Melanocyte of skin (primary cell): Measurements from ENCODE around the gene LCAT.

GRCh38 chr16:67934590-67935079 lies 2.0 kb downstream of the PSMB10 start:
- CAGE, long polyA plus RNA, 2 experiments: no peak in any of the 2 experiments

- CAGE, long polyA plus RNA, 2 experiments: no peak in any of the 2 experiments
Measured at GRCh38 chr16:67943931-67944843, at the start of gene LCAT. Gene LCAT (minus strand): TSS chr16:67944120.

GRCh38 chr16:68251700-68252245 lies 6.6 kb downstream of the PLA2G15 start:
- CAGE, long polyA plus RNA, 2 experiments: no peak in any of the 2 experiments

DNA sequence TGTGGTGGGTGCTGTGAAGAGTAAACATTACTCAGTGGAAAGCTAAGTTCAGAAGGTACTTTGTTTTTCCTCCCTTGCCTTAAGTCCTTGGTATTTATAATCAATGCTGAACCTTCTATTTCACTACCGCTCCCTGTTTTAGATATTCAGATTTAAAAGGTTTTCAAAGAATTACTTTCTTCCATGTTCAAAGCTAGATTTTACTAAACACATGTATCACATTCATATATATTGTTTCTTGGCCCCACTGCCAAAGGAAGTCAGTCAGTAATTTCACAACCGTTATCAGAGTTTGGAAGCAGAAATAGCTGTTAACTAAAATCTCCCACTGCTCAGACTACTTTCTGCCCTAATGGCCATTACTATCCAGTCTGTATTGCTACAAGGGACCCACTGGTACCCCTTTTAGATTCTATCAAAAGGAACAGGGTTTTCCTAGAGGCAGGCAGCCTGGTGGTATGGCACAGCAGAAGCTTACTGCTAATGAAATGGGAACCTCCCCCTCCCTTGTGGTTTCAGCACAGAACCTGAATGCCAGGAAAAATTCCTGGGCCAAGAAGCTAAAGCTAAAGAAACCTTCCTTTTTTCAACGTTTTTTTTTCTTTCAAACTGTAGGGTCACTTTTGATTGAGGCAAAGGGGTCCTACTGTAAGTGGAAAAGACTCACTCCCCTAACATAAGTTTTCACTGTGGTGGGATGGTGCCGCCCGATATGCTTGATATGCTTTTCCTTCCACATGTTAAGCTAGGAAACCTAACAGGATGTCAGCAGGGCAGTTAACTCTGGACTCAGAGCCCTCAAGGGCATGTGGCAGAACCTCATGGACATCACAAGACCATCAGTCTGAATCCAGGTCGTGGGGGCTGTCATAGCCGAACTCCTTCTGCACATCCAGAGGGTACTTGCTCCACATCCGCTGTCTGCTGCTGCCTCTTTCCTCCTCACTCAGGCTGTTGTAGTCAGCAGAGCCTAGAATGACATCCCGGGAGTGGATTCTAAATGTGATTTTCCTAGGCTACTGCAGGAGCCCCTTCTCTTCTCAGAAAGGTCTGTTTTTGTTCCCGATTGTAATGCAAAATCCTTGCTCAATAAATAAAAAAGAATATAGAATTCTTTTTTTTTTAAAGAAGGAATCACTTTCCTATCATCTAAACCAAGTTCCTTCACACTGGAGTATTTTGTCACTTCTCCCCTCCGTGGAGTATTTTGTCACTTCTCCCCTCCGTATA lies 9.9 kb downstream of the SLC7A6OS start:
- CAGE, long polyA plus RNA, 2 experiments: no peak in any of the 2 experiments

DNA sequence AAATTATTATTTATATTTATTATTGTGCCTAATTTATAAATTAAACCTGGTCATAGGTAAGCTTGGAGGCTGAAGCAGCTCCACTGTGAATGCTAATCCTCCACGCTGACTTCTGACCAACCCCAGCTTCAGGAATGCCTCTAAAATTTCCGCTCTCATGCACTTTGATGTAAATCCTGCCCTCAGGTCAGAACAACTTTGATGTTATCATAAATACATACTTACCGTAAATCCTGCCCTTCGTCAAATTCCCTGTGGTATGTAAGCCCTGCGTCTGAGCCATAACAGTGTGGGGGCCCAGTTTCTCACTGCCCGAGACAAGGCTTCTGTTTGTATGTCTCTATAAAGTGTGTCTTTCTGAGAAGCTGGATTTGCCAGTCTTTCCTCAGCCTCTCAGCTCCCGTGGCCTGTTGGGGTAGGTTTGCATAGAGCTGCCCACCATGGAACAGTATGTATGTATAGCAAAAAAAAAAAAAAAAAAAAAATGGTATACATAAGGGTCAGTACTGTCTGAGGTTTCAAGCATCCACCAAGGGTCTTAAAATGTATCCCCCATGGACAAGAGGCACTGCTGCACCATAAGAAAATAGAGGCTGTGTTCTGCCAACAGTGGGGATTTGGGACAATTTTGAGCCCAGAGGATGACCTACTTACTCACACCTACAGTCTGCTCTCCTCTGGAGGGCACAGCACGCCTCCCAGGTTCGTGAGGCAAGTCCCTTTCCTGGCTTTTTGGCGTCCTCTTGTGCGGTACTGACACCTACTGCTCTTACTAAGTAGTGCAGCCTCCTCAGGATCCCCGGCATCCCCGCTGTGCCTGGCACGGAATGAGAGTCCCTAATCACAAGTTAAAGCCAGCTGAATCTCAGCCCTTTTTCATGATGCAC lies 17.5 kb downstream of the PRMT7 start:
- CAGE, long polyA plus RNA, 2 experiments: no peak in any of the 2 experiments

- CAGE, long polyA plus RNA, 2 experiments: no peak in any of the 2 experiments
Measured at GRCh38 chr16:68345226-68345763, 34.5 kb downstream of the PRMT7 start.

DNA sequence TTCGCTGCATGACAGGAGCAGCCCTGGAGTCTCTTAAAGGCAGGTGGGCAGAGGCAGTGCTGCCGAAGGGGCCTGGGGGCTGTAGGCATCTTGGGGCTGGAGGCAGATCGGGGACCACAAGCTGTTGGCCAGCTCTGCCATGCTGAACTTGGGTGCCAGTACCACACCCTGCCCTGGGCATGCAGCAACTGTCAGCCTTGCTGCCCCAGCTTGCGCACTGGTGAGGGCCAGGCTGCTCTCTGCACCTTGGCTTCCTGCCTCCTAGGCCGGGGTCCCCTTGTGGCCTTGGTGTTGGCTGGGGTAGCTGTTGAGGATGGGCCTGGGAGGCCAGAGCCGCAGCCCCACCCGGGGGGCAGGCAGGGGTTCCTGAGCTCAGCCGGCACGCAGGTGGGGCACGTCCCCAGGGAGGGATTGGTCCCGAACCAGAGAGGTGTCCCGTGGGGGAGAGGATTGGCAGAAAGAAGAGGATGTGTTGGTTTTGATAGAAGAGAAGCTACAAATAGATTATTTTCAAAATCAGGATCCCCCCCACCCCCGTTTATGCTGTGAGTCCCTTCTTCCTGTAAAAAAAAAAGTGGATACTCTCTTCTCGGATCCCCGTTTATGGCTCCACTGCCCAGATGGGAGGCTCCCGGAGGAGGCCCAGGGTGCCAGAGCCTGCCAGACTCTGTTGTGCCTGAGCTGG lies 49.1 kb downstream of the PRMT7 start:
- CAGE, long polyA plus RNA, 2 experiments: no peak in any of the 2 experiments

DNA sequence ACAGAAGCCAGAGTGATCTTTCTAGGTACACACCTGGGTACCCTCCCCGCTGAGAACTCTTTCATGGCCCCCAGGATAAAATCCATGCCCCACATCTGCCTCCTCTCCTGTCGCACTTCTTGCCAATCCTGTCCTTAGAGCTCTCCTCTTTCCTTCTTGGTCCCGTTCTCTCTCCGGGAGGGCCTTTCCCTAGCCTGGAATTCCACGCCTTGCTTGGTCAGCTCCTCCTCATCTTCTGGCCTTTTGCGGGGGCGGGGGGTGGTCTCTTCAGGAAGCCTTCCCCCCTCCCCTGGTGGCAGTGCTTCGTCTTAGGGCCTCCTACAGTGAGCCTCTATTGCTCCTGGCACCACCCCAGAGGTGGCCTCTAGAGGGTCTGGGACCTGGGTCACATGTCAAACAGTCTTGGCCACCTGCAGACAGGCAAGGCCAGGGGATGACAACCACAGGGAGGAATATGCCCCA lies 50.8 kb downstream of the SMPD3 start:
- CAGE, long polyA plus RNA, 2 experiments: no peak in any of the 2 experiments

- CAGE, long polyA plus RNA, 2 experiments: no peak in any of the 2 experiments
Measured at GRCh38 chr16:68509953-68510597, 29.0 kb upstream of the ZFP90 start.

- CAGE, long polyA plus RNA, 2 experiments: no peak in any of the 2 experiments
Measured at GRCh38 chr16:68529897-68530831, 8.9 kb upstream of the ZFP90 start.

- CAGE, long polyA plus RNA, 2 experiments: no peak in any of the 2 experiments
Measured at GRCh38 chr16:68540053-68540317, 894 bp downstream of the ZFP90 start.

- CAGE, long polyA plus RNA, 2 experiments: no peak in any of the 2 experiments
Measured at GRCh38 chr16:68779885-68780294, 42.8 kb downstream of the CDH1 start.

DNA sequence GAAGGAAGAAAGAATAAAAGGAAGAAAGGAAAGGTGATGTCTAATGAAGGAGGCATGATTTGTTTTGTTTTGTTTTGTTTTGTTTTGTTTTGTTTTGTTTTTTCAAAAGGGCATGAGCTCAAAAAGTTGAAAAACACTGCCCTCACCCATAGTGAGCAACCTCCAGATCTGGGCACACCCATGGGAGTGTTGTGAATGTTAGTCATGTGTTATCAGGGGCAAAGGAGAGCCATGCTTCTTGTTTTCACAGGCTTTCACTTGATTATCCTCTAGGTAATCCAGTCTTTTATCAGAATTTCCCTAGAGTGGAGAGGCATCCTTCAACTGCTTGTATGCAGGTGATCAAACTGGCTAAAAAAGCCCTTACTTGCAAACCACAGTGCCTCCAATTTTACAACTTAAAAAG lies 80.4 kb downstream of the TANGO6 start:
- CAGE, long polyA plus RNA, 2 experiments: no peak in any of the 2 experiments

- CAGE, long polyA plus RNA, 2 experiments: no peak in any of the 2 experiments
Measured at GRCh38 chr16:68971963-68972531, 128.7 kb downstream of the TANGO6 start.

- CAGE, long polyA plus RNA, 2 experiments: no peak in any of the 2 experiments
Measured at GRCh38 chr16:69165248-69165655, 21.7 kb upstream of the SNTB2 start.

GRCh38 chr16:69171327-69171747 lies 15.6 kb upstream of the SNTB2 start:
- CAGE, long polyA plus RNA, 2 experiments: no peak in any of the 2 experiments

DNA sequence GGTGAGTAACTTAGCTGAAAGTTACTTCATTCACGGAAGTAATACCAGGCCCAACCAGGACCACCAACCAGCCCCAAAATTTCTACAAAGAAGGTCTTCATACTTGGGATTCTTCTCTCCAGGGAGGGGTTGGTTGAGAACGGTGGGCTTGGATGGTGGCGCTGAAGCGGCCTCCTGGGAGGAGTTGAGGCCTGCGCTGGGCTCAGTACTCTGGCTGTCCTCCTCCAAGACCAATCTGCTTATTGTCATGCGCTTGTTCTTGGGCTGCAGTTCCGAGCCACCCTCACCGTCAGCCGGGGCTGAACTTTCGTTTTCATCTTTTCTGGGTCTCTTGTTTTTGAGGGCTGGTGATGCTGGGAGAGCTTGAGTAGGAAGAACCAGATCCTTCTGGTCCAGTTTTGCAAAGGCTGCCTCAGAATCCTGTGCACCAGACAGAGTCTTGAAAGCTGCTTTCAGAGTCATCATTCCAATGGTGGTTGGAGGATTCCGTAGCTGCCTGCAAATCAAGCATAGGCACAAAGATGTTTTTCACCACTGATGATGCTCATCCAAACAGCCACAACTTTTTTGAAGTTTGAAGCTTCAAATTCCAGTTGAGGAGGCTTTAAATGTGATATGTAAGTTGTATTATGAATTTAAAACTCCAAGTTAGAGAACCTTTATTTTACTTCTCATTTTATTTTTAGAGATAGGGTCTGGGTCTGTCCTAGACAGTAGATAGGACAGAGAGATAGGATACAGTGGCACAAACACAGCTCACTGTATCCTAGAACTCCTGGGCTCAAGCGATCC lies 15.3 kb upstream of the TMED6 start:
- CAGE, long polyA plus RNA, 2 experiments: no peak in any of the 2 experiments

GRCh38 chr16:69521624-69522173 lies 44.1 kb upstream of the NFAT5 start:
- CAGE, long polyA plus RNA, 2 experiments: no peak in any of the 2 experiments

DNA sequence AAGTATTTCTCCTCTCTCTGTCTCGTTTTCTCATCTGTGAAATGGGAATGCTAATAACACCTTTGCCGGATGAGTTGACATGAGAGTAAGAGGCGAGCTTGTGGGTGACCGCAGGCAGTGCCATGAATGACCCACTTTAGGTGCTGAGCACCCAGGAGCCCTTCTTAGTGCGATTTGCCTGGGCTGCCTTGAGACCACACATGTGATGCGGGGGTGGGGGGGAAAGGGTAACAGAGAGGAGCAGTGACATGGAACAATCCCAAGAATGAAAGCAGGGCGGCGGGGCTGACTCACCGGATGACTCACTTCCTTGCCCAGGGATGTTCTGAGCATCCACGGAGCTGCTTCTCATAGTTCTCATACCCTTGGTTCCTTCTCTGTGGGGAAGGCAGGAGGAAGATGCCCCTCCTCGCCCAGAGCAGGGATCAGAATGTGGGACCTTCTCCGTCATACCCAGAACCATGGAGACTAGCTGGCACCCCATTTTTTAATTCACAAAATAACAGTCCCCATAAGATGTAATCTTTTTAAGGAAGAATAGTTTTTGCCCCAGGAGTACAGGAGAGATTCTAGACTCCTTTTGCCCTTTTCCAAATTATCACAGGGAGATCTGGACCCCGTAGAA lies 35.1 kb upstream of the NFAT5 start:
- CAGE, long polyA plus RNA, 2 experiments: no peak in any of the 2 experiments

GRCh38 chr16:69531562-69531875 lies 34.2 kb upstream of the NFAT5 start:
- CAGE, long polyA plus RNA, 2 experiments: no peak in any of the 2 experiments